ENCODE measurements around a stretch of chr7.

- PRO-cap, result no peak
CAGE:
- cytosol, long polyA minus RNA, result no peak
- cytosol, long polyA plus RNA, result no peak
- long polyA plus RNA, result no peak
- nucleus, long polyA minus RNA, result no peak
- nucleus, long polyA plus RNA, result no peak
Measured at GRCh38 chr7:51028543-51029666, 246.2 kb upstream of the GRB10 start.

DNA sequence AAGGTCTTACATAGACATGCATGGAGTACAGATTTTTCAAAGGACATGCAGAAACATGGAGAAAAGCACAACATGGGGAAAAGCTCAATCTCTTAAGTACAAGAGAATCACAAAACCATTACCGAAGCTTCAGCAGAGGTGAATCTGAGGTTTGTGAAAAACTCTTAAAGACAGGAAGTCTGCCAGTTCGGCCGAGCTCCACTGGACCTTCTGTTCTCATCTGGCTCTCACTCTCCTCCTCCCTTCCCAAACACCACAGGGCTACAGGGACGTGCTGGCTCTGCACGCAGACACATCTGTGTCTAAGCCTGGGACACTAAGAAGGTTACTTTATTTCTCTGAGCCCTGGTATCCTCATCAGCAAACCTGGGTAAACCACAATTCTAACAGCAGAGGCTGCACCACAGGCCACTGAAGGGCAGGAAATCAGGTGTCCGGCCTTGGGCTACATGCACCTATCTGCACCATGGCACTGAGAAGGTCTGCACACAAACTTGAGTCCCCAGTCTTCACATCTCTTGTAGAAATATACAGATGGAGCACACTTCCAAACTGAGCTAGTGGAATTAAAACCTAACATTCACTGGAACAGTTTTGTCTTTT is 133.8 kb downstream of the COBL start:
- PRO-cap, result no peak
CAGE:
- cytosol, long polyA minus RNA, result no peak
- cytosol, long polyA plus RNA, result no peak
- long polyA plus RNA, result no peak
- nucleus, long polyA minus RNA, result no peak
- nucleus, long polyA plus RNA, result no peak

DNA sequence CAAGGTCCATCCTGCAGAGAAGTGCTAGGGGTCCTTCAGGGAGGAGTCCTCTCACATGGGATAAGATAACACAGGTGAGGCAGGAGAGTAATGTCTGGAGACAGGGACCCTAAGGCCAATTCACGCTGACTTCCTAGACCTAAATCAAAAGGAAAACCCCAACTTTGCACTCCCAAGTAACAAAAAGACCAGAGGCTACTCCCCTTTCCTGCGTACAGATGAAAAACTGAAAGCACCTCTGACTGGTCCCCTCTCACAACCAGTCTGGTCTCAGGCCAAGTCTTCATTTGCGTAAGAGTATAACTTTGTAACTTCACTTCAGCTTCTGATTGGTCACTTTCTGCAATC is 74.8 kb downstream of the COBL start:
- PRO-cap, result no peak
CAGE:
- cytosol, long polyA minus RNA, result no peak
- cytosol, long polyA plus RNA, result no peak
- long polyA plus RNA, result no peak
- nucleus, long polyA minus RNA, result no peak
- nucleus, long polyA plus RNA, result no peak

GRCh38 chr7:51255046-51255948 is 61.3 kb downstream of the COBL start:
- PRO-cap, result no peak
CAGE:
- cytosol, long polyA minus RNA, result no peak
- cytosol, long polyA plus RNA, result no peak
- long polyA plus RNA, result no peak
- nucleus, long polyA minus RNA, result no peak
- nucleus, long polyA plus RNA, result no peak

DNA sequence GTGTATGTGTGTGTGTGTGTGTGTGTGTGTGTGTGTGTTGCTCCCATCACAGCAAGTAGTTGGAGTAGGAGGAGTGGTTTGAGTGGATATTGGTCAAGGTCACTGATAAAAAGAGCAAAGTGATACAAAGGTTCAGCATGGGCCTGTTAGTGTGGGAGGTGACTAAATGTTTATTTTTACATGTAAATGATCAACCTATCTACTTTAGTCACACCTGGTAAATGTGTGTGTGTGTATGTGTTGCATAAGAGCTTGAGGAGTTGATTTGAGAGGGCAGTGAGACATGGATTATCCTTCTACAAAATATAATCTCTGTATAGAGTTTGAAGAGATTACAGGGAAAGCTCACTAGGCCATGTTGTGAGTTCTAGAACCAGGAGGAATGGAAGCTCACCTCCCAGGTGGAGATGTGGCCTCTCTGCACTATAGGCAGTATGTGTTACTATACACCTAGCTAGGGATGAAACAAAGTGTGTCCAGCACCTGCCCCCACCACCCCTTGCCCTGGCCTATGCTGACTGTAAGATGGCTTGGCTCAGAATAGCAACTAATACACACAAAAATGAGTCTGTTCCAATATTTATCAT is 12.0 kb upstream of the COBL start:
- PRO-cap, result no peak
CAGE:
- cytosol, long polyA minus RNA, result no peak
- cytosol, long polyA plus RNA, result no peak
- long polyA plus RNA, result no peak
- nucleus, long polyA minus RNA, result no peak
- nucleus, long polyA plus RNA, result no peak

DNA sequence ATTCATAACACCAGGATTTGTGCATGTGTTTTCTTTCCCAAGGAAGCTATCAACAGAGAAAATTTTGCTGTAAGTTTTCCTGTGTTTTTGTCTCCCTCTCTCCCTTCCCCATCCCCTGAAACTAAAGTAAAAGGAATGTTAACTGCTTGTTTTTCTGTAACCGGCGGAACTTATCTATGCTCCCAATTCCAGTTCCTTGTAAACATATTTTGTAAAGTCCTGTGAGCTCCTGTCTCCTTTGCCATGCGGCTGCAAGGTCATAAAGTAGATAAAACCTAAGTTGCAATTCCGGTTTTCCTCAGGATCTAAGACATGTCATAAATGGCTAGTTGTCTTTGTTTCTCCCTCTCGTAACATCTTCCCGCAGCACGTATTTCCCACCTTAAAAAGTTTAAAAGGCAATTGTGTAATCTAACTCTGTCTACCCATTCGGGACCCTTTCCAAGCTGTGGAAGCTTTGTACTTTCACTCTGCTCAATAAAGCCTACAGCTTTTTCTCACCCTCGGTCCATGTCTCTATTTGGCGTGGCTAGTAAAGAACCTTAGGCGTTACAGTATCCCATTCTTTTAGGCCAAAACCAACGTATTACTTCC is 78.9 kb upstream of the POM121L12 start:
- PRO-cap, result unidirectional peak, minus-strand start at position 110 of the sequence
CAGE:
- cytosol, long polyA minus RNA, result no peak
- cytosol, long polyA plus RNA, result no peak
- long polyA plus RNA, result no peak
- nucleus, long polyA minus RNA, result no peak
- nucleus, long polyA plus RNA, result no peak

DNA sequence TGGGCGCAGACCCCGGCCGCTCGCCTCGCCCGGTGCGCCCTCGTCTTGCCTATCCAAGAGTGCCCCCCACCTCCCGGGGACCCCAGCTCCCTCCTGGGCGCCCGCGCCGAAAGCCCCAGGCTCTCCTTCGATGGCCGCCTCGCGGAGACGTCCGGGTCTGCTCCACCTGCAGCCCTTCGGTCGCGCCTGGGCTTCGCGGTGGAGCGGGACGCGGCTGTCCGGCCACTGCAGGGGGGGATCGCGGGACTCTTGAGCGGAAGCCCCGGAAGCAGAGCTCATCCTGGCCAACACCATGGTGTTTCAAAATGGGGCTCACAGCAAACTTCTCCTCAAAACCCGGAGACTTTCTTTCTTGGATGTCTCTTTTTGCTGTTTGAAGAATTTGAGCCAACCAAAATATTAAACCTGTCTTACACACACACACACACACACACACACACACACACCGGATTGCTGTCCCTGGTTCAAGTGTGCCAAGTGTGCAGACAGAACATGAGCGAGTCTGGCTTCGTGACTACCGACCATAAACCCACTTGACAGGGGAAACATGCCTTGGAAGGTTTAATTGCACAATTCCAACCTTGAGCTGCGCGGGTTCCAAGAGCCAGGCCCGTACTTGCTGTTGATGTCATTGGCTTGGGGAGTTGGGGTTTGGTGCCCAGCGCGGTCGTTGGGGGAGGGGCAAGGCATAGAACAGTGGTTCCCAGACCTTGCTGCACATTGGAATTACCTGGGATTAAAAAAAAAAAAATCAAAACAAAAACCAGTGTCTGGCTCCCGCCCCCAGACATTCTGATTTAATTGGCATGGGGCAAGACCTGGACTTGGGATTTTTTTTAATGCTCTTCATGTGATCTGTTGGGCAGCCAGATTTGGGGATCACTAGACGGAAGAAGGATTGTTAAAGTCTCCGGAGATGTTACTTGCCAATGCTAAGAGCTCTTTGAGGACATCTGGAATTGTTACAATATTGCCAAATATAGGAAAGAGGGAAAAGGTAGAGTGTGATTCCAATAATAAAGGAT is 1.6 kb downstream of the EGFR start:
- PRO-cap, result no peak
CAGE:
- cytosol, long polyA minus RNA, result no peak
- cytosol, long polyA plus RNA, result no peak
- long polyA plus RNA, result no peak
- nucleus, long polyA minus RNA, result start-site peak on the plus strand centred at position 903 of the sequence, 187 bp wide, 18 reads
- nucleus, long polyA plus RNA, result no peak

DNA sequence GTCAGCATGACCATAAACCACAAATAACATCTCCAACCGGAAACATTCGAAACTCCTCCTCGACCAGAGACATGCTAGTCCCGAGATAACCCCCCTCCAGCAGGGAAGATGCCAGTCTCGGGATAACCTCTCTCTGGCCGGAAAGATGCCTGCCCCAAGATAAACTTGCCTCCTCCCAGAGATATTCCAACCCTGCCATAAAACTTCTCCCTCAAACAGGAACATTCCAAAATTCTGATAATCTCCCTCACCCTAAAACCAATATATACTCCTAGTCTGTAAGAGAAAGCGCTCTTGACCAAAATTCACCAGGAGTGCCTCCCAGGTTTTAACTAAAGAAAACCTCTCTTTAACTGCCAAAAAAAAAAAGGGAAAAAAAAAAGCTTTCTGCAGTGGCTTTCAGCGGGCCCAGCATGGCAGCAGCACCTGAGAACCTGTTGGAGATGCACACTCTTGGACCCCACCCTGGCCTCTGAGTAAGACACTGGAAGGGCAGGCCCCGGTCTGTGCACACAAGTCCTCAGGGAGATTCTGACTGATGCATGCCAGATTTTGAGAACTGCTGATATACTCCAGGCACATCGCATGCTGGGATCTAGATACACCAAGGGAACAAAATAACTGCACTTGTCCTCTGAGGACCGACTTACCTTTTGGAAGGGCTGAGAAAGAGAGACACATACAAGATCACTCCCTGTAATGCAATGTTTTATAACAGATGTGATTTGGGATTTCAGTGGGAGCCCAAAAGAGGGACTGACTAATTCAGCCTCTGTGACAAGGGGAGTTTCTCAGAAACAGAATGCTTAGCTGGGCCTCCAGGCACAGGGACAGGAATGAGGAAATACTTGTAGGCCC is 7.9 kb downstream of the EGFR start:
- PRO-cap, result no peak
CAGE:
- cytosol, long polyA minus RNA, result no peak
- cytosol, long polyA plus RNA, result no peak
- long polyA plus RNA, result no peak
- nucleus, long polyA minus RNA, result no peak
- nucleus, long polyA plus RNA, result no peak

DNA sequence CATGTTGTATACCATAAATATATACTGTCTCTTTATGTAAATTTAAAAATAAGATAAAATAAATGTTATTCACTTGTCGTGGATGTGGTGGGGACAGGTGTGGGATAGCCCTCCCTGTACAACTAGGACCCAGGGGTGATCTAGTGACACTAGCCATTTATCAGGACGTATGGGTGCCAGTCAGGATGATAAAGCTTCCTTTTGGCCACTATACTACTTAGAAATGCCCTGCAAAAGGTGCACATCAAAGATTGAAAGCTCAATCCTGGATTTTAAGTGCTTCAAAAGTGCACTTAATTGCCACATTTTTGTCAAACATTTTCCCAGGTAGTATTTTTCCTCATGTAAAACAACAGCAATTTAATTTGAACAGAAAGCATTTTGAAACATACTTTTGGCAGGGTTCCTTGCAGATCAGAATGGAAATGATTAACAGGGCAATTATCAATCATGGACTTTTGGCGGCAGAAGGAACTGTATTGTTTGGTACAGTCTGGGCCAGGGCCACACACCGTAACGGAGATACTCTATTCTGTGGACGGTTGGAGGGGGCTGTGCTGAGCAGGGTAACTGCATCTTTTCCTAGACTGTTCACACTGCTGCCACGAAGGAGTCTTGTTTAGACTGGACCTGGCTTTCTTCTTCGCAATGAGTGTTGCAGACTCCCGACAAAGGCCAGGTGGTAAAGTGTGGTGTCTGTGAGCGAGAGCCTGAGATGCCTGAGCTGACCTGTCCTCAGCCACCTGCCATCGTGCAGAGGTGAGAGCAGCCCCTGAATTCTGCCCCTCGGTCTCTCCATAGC is 62.2 kb downstream of the EGFR start:
- PRO-cap, result no peak
CAGE:
- cytosol, long polyA minus RNA, result no peak
- cytosol, long polyA plus RNA, result no peak
- long polyA plus RNA, result no peak
- nucleus, long polyA minus RNA, result no peak
- nucleus, long polyA plus RNA, result no peak

DNA sequence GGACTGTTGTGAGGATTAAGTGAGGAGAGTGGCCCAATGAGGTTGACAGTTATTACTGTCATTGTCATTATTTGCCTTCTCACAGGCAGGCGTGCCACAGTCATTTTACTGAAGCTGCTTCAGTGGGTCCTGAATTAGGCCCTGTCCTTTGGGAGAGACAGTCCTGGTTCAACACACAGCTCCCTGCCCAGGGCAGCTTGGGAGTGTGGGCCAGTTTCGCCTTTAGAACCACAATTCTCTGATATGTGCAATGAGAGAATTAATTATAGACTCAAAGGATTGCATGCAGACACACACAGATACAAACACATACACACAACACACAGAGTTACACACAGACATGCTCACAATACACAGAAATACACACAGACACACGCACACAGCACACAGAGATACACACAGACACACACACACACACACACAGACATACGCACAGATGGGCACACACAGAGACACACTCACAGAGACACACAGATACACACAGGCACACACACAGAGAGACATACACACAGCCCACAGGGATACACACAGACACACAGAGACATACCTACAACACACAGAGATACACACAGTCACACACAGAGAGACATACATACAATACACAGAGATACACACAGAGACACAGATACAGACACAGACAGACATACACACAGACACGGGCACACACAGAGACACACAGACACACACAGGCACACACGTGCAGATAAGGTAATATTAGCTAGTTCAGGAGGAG is 76.7 kb downstream of the EGFR start:
- PRO-cap, result no peak
CAGE:
- cytosol, long polyA minus RNA, result no peak
- cytosol, long polyA plus RNA, result no peak
- long polyA plus RNA, result no peak
- nucleus, long polyA minus RNA, result no peak
- nucleus, long polyA plus RNA, result no peak

DNA sequence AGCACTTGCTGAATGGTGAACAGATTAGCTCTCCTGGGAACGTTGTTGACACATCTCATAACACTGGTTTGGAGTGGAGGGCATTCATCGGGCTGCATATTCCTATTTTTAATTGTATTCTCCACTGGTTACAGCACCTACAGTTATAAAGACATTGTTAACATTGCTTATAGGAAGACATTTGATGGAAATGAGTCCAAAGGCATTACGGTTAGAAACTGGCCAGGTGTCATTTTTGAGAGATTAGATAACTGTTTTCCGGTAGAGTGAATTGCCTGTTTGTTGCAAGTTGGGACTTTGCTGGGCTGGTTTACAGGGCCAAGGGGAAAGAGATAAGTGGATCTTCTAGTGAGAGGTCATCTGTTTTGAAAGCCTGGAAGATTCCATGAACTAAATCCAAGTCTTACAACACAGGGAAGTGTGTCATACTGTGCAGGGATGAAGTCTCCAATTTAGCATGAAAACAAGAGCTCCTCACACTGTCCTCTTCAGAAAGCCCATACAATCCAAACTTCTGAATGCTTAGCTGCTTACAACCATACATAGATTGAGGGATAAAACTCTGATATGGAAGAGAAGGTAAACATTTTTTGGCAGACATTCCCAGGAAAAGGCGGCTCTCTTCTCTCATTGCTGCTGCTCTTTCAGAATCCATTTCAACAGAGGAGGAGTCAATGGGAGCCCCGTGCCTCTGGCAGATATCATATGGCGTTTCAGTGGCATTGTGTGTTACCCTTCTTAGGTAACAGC is 102.0 kb downstream of the EGFR start:
- PRO-cap, result no peak
CAGE:
- cytosol, long polyA minus RNA, result no peak
- cytosol, long polyA plus RNA, result no peak
- long polyA plus RNA, result no peak
- nucleus, long polyA minus RNA, result no peak
- nucleus, long polyA plus RNA, result no peak

GRCh38 chr7:55132387-55132811 is 113.6 kb downstream of the EGFR start:
- PRO-cap, result no peak
CAGE:
- cytosol, long polyA minus RNA, result no peak
- cytosol, long polyA plus RNA, result no peak
- long polyA plus RNA, result no peak
- nucleus, long polyA minus RNA, result no peak
- nucleus, long polyA plus RNA, result no peak

- PRO-cap, result no peak
CAGE:
- cytosol, long polyA minus RNA, result no peak
- cytosol, long polyA plus RNA, result no peak
- long polyA plus RNA, result no peak
- nucleus, long polyA minus RNA, result no peak
- nucleus, long polyA plus RNA, result no peak
Measured at GRCh38 chr7:55177508-55178013, 158.7 kb downstream of the EGFR start.

- PRO-cap, result no peak
CAGE:
- cytosol, long polyA minus RNA, result no peak
- cytosol, long polyA plus RNA, result no peak
- long polyA plus RNA, result no peak
- nucleus, long polyA minus RNA, result no peak
- nucleus, long polyA plus RNA, result no peak
Measured at GRCh38 chr7:55205707-55206956, 159.0 kb upstream of the LANCL2 start.

DNA sequence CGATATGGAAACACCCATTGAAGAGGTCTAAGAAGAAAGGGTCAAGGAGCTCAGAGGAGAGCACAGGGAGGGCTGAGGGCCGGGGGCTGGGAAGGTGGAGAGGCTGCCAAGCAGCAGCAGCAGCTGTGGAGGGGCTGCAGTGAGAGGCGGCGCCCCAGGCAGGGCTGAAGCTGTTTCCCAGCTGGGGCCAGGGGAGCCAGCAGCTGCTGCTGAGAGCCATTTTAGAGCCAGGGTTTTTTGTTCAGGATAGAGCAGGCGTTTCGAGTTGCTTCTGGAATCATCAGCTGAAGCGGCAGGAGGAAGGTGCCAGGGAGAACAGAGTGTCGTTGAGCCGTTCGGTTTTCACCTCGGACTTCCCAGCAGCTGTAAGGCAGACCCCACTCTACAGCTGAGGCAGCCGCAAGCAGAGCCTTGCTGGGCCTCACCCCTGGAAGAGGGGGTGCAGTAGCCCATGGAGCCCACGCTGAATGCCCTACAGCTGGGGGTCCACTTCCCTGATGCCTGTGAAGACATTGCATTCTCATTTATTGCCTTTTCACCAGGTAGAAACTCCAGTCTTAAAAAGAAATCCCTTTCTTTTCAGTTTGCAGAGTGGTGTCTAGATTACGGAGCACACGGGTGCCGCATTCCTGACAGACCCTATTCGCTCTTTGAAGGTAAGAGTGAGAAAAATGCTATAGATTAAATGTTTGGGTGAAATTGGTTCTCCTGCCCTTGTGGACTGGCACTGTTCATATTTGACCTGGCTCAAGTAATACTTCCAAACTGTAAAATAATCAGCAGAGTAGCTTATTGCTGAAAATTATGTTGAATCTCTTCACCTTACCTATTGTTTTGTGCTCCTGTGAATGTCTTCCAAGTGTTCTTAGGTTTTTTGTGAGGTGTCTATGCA is 62.9 kb downstream of the LANCL2 start:
- PRO-cap, result no peak
CAGE:
- cytosol, long polyA minus RNA, result no peak
- cytosol, long polyA plus RNA, result no peak
- long polyA plus RNA, result no peak
- nucleus, long polyA minus RNA, result no peak
- nucleus, long polyA plus RNA, result no peak

DNA sequence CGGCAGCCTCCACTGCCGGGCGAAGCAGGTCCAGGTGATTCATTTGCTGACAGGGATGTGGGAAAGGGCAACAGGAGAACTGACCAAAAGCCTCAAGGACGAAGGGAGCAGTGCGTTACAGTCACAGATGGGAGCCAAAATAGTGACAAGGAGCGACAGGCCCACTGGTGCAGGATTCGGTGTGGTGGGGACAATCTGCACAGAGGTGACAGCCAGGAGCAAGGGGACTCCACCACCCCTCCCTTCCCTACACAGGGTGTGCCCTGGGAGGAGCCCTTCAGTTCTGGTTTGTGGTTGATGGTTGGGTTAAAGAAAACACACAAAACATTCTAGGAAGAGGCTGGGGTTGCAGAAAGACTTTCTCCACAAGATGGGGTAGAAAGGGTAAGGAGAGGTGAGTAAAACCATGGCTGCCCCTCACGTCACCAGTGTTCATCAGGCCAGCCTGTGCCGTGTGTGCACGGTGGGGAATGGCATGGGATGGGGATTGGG is 96.9 kb downstream of the VOPP1 start:
- PRO-cap, result no peak
CAGE:
- cytosol, long polyA minus RNA, result no peak
- cytosol, long polyA plus RNA, result no peak
- long polyA plus RNA, result no peak
- nucleus, long polyA minus RNA, result no peak
- nucleus, long polyA plus RNA, result no peak

DNA sequence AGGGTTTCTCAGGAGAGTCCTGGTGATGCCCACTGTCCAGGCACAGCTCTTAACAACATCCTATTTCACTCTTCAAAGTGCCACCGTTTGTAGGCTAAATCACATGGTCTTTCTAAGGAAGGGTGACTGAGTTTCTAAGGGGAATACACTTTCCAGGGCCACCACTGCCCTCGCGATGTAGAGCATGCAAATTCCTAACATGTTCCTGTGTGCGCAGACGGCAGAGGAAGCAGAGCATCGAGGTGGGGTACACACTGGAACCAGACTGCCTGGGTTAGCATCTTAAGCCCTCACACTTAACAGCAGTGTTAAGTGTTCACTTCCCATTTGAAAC is 3.1 kb downstream of the VOPP1 start:
- PRO-cap, result no peak
CAGE:
- cytosol, long polyA minus RNA, result no peak
- cytosol, long polyA plus RNA, result no peak
- long polyA plus RNA, result no peak
- nucleus, long polyA minus RNA, result no peak
- nucleus, long polyA plus RNA, result no peak

GRCh38 chr7:56029074-56029523 is 22.1 kb downstream of the PSPH start:
- PRO-cap, result no peak
CAGE:
- cytosol, long polyA minus RNA, result no peak
- cytosol, long polyA plus RNA, result no peak
- long polyA plus RNA, result no peak
- nucleus, long polyA minus RNA, result no peak
- nucleus, long polyA plus RNA, result no peak

- PRO-cap, result no peak
CAGE:
- cytosol, long polyA minus RNA, result no peak
- cytosol, long polyA plus RNA, result start-site peak on the plus strand at chr7:56063086-56063428, 350 and 402 reads in 2 replicates
- long polyA plus RNA, result no peak
- nucleus, long polyA minus RNA, result no peak
- nucleus, long polyA plus RNA, result no peak
Measured at GRCh38 chr7:56063027-56063632, 956 bp upstream of the SUMF2 start.

DNA sequence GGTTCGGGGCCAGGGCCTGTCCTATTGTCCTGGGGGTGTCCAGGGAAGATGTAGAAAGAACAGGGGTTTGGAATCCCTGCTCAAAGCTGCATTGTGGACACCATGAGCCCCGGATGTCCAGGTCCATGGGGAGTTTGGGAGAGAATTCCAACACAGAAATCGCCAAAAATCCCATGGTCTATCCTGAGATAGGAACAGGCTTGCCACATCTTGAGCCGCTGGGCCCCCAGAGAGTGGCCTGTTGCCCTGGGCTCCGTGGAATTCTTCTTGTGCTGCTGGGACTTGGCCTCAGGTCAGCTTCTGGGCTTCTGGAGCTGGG is 376.3 kb upstream of the NUPR2 start:
- PRO-cap, result no peak
CAGE:
- cytosol, long polyA minus RNA, result no peak
- cytosol, long polyA plus RNA, result no peak
- long polyA plus RNA, result no peak
- nucleus, long polyA minus RNA, result no peak
- nucleus, long polyA plus RNA, result no peak